Thoracic aorta (tissue), 1 donor: Measurements from ENCODE around the genes CREM, ZNF25 and ZNF33B.

DNA sequence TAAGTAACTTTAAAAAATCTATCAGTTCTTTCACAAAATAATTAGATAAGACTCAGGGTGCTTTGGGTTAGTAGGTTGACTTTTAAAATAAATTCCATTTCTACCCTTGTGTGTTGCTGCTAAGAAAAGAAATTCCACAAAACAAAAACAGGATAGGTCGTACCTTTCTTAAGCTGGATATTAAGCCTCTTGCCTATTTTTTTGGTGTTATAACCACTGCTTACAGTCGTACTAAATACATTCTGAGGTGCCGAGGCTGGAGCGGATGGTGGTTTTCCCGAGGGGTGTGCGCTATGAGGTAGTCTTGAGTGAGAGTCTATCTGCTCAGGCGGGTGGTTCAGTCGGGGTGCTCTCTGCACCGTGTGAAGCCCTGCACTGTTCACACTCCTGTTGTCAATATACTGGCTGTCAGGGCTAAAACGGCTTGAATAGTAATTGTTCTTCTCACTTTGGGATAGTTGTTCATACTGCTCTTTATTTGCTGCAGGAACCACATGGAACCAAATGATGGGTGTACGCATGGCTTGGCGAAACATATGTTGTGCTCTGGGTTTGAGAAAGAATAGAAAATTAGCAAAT lies 432.6 kb downstream of the PARD3 start:
- RAMPAGE, long total RNA: no peak

DNA sequence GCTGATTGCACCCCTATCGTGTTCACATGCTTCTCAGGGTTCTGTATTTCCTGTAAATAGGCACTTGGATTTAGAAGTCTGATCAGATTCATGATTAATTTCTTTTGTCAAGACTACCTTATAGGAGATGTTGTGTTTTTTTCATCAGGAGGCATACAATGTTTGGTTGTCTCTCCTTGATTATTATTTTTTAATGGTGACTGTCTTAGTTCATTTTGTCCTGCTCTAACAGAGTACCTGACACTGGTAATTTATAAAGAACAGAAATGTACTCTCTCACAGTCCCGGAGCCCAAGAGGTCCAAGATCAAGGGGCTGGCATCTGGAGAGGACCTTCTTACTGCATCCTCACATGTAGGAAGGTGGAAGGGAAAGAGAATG lies 304.0 kb downstream of the PARD3 start:
- RAMPAGE, long total RNA: start-site peak on the minus strand centred at position 183 of the sequence, 207 bp wide, 15 reads

GRCh38 chr10:35126174-35127362 lies at the start of gene CREM:
TSS of gene CREM (plus strand) at chr10:35126846.
- RAMPAGE, long total RNA: start-site peak on the plus strand at chr10:35126965-35127108, 59 reads

GRCh38 chr10:35313479-35313979 lies 22.8 kb upstream of the CCNY start:
- RAMPAGE, long total RNA: no peak

DNA sequence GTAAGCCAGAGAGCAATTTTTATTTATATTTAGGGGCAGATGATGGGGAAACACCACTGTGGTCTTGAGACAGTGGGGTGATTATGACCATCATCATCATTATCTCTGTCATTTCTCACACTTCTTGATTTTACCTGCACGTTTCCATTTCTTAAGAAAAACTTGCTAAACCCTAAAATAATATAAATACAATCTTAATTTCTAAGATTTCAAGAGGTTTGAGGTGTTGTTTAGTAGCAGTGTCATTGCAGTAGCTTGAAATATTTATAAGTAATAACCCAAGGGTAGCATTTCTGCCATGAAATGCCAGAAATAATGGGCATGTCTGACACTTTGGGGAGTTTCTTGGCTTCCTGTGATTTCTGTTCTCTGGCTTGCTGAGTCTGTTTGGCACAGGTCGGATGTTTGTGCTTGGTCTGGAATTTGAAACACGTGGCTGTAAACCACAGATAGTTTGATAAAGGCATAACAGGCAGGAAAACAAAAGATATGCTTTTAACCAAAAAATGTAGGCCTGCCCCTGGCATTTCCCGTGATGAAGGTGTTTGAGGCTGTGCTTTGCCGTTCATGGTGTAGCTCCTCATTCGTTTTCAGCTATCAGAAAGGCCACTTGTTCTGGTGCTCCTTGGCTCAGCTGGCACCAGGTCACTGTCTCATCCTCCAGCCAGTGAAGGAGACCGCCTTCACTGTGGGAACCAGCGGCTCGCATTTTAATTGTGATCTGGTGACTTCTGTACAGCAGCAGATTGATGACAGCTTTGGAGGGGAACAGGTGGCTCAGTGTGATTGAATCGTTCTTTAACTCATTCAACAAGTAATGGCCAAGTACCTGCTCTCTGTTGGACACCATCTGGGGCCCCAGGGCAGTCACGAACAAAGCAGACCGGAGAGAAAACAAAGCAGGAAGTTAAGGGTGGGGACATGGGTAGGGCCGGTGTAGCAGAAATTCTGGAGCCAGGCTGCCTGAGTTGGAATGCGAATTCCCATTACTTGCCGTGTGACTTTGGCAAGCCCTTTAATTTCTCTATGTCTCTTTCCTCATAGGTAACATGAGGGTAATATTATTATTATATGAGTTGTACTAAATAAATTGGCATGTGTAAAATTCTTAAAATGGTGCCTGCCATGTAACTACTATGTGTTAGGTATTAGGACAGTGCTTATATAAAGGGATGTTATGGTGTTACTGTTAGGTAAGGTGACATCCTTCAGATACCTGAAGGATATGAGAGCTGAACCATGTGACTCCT lies 111.5 kb downstream of the CCNY start:
- RAMPAGE, long total RNA: no peak

- RAMPAGE, long total RNA: no peak
Measured at GRCh38 chr10:35513164-35513796, 91.9 kb upstream of the GJD4 start.

DNA sequence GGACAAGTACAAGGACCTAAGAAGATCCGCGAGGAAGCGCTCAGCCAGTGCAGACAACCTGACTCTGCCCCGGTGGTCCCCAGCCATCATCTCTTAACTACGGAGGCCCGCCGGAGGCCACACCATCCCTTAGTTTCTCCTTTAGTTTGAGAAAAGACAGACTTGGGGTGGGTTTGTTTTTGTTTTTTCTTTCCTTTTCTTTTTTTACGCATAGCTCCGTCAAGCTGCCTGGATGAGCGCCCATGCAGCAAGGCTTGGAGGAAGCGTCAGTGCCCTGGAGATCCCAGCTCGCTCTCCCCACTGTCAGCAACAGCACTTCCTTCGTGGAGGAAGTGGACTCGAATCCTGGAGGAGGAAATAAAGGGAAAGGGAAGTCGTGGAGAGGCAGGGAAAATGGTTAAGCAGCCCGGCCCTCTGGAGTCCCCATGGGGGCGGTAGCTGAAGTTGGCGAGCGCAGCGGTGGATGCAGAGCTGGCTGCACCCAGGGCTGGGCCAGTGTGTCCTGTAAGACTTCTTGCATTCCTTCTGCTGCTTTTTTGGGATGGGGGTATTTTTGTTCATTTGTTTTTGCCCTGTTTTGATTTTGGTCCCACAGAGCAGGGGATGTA lies 36.0 kb upstream of the GJD4 start:
- RAMPAGE, long total RNA: no peak

DNA sequence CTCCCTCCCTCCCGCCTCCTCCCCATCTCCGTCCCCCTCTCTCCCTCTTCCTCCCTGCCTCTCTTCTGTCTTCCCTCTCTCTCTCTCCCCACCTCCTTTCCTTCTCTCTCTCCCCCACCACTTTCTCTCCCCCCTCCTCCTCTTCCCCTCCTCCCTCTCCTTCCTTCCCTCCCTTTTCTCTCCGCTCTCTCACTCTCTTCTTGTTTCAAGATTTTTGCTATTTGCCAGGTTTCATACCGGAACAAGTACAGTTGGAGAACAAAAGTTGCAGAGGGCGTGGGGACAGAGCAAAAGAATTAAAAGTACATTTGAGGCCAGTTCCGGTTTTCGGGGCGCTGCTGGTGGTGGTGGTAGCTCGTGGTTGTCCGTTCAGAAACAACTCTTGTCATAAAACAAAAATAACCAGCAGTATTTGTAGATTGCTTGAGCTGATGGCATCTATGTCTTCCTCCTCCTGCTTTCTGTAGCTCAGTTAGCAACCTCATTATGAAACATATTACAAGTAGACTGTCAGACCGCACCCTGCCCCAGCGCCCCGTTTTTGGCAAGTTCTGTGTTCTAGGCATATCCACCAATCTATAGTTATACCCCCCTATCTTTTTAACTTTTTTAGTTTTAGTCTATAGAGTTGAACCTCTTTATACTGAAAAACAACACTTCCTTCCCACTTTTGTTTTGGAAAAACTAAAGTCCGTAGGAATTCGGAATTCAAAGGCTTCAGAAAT lies 1.7 kb upstream of the FZD8 start:
- RAMPAGE, long total RNA: no peak

DNA sequence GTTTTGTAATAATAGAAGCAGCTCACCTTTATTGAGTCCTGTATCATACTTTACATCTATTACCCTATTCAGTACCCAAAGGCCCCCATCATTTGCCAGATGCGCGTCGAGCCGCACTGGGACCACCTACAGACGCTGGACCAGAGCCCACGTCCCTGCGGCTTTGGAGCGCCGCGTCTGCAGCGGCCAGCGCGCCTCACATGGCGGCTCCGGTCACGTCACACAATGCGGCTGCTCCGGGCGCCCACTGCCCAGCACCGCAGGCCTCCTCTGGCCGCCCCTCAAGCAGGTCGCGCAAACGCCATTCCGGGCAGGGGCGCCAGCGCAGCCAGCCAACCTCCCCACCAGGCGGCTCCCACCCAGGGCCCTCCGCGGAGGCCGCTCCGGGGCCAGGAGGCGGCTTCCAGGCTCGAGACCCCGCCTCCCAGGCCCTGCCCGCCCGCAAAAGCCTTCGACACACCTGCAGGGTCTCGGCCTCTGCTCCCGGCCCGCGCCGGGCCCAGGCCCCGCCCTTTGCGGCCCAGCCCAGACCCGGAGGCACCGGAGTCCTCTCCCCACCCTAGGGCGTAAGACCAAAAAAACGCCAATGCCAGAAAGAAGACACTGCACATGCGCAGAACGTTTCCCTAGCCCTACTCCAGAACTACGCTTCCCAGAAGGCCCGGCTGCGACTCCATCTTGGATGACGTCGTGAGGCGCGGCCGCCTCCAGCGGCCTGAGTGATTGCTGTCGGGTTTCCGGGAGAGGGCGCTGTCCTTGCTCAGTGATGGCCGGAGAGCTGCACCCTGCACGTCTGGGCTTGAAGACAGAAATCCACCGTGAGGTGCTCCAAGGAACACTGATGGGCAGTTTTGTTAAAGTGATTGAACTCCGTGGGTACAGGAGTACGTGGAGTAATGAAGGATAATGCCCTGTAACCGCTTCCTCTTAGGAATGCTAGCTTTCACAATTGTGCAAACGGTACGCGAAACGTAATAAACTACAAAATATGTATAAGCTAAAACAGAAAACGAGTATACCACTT lies at the start of gene ZNF25:
ZNF25 (minus strand) TSS at position 602 of the 1,024 bp plus-strand sequence.
- RAMPAGE, long total RNA: start-site peak on the minus strand centred at position 529 of the sequence, 91 bp wide, 110 reads

DNA sequence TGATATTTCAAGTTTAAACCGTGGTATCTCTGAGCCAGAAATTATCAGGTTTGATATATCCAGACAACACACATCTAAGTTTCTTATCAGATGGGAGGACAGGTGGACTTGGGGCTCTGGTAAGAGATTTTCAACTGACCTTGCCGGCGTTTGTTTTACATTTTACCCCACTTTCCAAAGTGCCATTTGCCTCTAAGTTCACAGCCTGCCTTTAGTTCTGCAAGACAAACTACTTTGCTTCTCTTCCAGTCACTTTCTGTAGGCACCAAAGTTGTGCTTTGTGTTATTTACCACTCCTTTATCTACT lies 892.1 kb downstream of the ZNF37A start:
- RAMPAGE, long total RNA: no peak

- RAMPAGE, long total RNA: no peak
Measured at GRCh38 chr10:42475437-42476622, 162.5 kb downstream of the ZNF33B start.

DNA sequence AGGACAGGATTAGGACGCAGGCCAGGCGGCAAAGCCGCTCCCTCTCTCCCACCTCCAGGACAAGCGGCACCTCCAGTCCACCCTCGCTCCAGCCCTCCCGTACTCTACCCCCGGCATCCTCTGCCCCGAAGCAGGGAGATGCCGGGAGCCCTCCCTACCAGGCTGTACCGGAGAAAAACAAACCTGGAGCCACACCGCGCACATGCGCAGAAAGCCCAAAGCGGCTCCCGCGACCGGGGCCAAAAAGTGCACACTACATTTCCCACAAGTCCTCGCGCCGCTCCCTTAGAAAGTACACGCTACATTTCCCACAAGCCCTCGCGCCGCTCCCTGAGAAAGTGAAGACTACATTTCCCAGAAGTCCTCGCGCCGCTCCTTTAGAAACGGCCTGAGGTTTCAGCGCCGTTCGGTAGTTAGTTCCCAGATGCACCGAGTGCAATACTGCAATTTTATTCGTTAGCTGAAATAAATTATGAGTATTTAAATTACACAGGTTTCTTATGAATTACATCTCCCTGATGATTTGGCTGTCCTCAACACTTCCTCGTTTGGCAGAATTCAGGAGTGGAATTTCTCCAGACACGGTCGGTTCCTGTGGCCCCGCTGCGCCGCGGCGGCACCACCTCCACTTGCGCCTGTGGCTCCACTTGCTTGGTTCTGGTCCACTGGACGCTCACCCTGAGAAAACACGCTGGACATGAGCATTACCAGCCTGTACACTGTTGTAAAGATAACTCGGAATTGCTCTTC lies 85.6 kb downstream of the ZNF33B start:
- RAMPAGE, long total RNA: no peak

GRCh38 chr10:42637788-42638878 lies at the start of gene ZNF33B:
TSS of gene ZNF33B (minus strand) at chr10:42638570.
- RAMPAGE, long total RNA: start-site peak on the minus strand at chr10:42638501-42638544, 29 reads

DNA sequence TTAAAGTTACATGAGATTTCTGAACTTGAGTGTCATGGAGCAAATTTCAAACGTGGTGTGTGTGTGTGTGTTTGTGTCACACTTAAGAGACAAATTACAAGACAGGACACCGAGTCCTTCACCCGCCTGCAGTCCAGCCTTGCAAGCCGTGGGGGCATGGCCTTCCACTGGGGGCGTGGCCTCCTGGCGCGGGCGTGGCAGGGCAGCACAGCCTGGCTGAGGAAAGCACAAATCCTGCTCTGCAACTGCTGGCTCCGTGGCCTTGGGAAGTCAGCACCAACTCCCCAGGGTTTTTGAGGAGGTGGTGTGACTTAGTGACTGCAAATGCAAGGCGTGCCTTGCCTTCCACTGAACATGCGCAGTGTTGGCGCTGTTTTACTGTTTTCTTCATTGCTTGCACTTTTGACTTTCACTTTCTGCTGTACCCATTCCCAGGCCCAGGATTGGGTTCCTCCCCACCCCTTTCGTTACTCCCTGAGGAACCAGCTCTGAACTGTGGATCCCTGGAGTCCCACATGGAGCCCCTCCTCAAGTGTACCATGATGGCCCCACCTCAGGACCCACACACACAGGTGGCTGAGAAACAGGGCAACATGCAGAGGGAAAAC lies 12.9 kb upstream of the BMS1 start:
- RAMPAGE, long total RNA: no peak

DNA sequence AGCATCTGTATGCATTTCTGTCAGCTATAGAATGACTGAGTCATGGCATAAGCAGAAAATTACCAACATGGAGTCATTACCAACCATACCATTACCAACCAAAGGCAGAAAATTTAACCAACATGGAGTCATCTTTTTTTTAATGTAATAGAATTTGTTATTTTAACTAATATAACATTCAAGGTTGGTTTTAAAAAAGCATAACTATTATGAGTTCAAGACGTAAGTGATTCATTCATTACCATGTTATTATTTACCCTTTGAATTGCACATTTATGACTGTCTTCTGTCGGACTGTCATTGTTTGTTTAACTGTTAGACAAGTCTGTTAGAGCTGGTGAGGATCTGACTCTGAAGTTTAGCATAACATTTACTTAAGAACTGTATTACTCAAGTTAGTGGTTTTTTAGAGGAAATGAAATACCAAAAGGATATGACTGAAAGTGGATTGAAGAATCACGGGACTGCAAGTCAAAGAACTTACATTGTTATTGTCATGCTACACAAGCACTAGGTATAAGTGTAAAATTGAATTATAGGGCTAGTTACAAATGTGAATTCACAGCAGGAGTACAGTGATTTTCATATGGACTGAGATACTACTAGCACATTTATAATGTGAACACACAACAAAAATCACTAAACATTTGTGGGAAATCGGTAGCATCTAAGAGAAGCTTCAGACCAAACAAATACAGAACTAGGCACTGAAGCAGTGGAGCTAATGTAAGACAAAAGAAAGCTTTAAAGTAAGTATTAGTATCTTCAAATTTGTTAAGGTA lies 2.2 kb downstream of the CSGALNACT2 start:
- RAMPAGE, long total RNA: no peak

DNA sequence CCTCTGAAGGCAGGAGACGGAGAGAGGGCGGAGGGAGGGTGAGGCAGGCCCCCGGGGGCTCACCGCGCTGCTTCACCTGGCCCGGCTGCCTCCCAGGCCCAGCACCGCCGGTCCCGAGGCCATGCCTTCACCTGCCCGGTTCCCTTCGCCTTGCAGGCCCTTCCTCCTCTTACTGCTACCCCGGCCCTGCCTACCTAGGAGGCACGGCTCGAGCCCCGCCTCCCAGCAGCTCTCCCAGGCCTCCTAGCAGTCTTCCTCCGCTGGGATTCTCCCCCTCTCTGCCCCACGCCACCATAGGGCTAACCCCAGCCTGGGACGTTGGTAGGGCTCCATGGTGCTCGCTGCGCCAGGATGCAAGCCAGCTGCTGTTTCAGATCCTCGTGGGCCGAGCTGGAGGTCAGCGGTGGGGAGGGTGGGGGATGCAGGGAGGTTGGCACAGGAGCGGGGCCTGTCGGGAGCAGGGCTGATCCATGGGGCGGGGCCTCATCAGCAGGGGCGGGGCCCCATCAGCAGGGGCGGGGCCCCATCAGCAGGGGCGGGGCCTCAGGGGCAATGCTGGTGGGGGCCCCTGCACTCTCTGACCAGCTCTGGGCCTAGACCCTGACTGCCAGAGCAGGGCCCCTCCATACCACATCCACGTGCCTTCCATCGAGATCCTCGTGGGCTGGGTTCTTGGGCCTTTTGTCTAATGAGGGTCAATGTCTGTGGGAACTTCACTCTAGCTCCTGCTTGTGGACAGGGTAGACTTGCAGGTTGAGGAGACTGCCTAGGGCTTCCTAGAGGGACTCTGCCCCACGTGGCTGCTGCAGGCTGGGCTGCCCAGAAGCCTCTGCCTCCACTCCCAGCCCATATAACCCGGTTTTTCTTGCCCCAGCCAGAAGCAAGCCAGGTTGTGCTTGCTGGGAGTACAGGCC lies 63.2 kb downstream of the RASGEF1A start:
- RAMPAGE, long total RNA: no peak

DNA sequence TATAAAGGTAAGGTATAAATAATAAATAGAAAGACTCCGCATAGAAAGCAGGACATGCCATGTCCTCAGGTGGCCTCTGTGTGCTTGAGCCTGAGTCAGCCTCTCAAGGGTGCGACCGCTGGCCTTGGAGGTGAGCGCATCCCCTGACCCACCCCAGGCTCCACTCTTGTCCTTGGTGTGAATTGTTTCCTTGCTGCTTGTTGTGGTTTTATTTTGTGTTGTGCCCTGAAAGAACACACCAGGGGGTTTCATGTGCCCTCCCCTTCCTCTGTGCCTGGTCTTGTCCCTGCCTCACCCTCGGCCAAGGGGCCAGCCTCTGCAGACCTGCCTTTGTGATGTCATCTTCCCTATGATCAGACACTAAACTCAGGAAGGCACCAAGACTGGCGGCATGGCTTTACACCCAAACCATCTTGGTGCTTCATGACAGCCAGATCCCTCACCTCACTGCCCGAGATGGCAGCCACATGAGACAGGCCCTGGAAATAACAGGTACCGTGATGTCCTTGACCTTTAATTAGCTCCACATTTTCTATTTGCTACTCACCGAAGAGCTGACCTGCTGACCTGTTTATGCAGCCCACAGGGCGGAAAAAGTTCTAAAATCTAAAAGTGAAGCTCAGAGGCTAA lies 51.4 kb upstream of the RASGEF1A start:
- RAMPAGE, long total RNA: no peak

- RAMPAGE, long total RNA: no peak
Measured at GRCh38 chr10:43372730-43373308, 1.4 kb downstream of the FXYD4 start.

DNA sequence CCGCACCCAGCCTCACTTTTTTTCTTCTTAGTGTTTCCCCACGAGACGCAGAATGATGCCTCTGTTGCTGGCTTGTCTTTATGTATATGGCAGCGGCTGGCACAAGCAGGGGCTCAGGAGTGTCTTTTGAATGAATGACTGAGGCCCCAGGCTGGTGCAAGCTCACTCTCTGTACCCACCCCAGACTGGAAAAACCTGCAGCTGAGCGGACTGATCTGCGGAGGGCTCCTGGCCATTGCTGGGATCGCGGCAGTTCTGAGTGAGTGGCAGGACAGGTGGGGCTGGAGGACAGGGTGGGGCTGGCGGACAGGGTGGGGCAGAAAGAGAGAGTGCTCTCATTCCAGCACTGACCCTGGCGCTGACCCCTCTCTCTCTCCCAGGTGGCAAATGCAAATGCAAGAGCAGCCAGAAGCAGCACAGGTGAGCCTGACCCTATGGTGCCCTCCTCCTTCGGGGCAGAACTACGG lies 3.9 kb downstream of the FXYD4 start:
- RAMPAGE, long total RNA: no peak

GRCh38 chr10:43387396-43388053 lies 16.1 kb downstream of the FXYD4 start:
- RAMPAGE, long total RNA: no peak